Measurements from ENCODE around the gene DOP1B.

GRCh38 chr21:34583388-34583623 lies 31.6 kb downstream of the RCAN1 start:
- PRO-cap, result no peak
- RAMPAGE, long total RNA, 3 experiments, result no peak in any of the 3 experiments

GRCh38 chr21:34670737-34671531 lies 2.1 kb downstream of the CLIC6 start:
- PRO-cap, result no peak
- RAMPAGE, long total RNA, 3 experiments, result no peak in any of the 3 experiments

- PRO-cap, result no peak
- RAMPAGE, long total RNA, 3 experiments, result no peak in any of the 3 experiments
Observed at GRCh38 chr21:34697725-34698527, 29.1 kb downstream of the CLIC6 start.

DNA sequence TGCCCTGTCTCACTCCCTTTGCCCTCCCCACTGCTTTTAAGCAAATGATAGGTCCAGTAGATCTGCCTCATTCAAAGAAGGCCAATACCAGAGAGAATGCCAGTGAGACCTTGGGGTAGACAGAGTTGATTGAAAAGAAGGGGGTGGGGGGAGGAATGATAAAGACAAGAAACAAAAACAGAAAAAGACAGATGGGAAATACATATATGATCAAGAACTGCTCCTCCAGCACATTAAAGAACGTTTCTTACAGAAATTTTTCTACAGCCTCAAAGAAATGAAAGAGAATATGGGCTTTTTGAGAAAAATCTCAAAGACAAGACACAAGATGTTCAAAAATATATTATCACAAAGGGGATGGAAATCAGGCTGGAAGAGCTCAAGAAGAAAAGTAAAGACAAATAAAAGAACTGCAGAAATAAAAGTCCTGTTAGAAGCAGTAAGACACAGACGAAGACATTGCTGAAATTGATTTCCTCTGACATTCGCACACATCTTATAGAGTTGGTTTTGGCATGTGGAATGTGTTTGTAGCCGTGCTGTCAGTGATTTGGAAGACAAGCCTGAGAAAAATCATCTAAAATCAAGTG lies 44.3 kb downstream of the CLIC6 start:
- PRO-cap, result no peak
- RAMPAGE, long total RNA, 3 experiments, result no peak in any of the 3 experiments

DNA sequence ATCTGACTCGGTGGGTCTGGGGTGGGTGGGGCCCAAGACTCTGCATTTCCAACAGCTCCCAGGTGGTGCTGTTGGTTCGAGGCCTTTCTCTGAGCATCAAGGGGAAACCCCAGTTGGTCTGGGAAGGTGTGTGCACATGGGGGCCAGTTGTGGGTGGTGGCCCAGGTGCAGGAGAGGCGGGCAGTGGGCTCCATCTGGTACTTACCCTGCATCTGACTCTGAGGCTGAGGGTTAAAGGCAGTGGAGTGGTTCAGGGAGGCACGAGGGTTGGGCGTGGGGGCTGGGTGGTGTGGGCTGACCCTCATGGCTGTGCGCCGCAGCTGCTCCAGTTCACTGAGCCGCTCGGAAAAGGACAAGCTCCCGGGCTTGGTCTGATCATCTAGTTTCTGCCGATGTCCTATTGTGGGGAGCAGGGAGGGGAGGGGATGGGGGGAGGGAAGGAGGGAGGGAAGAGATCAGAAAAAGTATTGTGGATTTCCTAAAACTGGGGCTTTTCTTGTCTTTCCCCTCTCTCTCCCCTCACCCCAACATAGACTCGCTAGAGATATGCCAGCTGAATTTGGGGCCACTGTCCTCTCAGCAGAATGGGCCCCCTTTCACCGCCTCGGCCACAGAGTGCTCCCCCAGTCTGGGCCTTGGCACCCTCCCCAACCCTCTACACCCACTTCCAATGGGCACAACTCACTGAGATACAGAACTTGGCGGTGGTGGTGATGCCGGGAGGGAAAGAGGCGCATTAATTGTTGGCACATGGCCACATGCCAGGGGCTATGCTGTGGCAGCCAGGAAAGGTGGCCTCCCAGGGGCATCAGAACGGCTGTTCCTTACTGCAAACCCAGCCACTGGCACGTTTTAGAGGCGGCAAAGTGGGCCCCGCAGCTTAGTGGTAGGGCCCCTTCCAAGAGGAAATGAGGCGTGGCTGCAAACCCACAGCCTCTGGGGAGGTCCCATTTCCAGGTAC lies 165.7 kb downstream of the CLIC6 start:
- PRO-cap, result no peak
- RAMPAGE, long total RNA, 3 experiments, result no peak in any of the 3 experiments

- PRO-cap, result no peak
- RAMPAGE, long total RNA, 3 experiments, result no peak in any of the 3 experiments
Observed at GRCh38 chr21:34890554-34891665, 158.2 kb downstream of the RUNX1 start.

DNA sequence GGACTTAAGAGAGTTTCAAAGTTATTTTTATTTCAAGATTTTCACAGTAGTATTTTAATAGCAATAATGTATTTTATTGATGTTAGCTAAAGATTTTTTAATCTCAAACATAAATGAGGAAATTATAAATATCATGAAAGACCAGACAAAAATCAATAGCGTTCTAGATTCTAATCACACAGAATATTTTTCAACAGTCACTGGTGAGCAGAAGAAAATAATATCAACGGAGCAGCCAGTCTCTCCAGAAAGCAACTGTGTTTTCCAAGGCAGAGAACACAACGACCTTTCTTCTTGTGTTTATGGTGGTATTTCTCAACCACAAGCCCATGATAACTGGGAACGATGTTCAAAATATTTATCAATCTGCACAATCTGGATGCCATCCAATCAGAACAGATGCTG lies 162.5 kb upstream of the RUNX1 start:
- PRO-cap, result no peak
- RAMPAGE, long total RNA, 3 experiments, result no peak in any of the 3 experiments

DNA sequence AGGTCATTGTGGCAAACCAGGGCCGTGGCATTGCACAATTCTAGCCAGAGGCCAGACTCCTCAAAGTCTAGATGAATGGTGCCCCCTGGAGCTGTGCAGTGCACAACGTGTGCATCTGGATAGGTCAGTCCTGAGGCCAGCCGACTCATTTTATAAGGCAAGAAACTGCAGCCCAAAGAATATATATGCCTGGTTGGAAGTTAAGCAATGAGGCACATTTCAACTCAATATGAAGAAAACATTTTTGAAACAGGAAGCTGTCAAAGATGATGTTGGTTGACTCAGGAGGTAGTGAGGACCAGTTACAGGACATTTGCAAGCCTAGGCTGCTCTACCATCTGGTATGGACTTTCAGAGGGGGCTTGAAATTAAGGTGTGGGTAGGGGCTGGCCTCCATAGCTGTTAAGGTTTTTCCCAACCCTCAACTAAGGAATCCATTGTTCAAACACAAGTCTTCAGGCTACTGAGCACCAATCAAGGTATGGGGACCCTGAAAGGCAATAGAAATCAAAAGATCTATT lies 459.5 kb upstream of the RUNX1 start:
- PRO-cap, result no peak
- RAMPAGE, long total RNA, 3 experiments, result no peak in any of the 3 experiments

- PRO-cap, result no peak
- RAMPAGE, long total RNA, 3 experiments, result no peak in any of the 3 experiments
Observed at GRCh38 chr21:35528471-35529180, 479.5 kb upstream of the RUNX1 start.

DNA sequence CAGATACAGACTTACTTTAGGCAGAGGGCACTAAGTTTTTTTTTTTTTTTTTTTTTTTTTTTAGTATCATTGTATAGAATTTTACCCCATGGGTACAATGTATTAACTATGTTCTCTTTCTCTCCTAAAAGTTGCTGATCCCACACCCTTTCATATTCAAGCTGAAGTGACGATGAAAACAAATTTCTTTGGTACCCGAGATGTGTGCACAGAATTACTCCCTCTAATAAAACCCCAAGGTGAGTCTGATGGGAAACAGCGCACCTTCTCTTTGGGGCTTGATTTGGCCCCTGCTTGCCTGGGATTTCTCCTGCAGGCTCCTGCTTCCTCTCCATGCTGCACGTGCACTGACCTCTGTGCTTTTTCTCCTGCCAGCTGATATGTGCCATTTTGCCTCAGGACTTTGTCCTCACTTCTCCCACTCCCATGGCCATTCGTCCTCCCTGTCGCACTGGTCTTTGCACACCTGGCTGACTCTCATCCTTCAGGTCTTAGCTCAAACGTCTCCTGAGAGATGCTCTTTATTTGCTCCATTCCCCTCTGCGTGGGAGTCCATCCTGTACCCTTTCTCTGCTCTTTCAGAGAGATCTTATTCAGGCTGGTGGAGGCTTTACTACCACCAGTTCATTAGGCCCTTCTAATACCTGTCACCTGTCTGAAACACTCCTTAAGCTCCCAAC lies 1.1 kb downstream of the CBR1 start:
- PRO-cap, result no peak
- RAMPAGE, long total RNA, 3 experiments, result no peak in any of the 3 experiments

DNA sequence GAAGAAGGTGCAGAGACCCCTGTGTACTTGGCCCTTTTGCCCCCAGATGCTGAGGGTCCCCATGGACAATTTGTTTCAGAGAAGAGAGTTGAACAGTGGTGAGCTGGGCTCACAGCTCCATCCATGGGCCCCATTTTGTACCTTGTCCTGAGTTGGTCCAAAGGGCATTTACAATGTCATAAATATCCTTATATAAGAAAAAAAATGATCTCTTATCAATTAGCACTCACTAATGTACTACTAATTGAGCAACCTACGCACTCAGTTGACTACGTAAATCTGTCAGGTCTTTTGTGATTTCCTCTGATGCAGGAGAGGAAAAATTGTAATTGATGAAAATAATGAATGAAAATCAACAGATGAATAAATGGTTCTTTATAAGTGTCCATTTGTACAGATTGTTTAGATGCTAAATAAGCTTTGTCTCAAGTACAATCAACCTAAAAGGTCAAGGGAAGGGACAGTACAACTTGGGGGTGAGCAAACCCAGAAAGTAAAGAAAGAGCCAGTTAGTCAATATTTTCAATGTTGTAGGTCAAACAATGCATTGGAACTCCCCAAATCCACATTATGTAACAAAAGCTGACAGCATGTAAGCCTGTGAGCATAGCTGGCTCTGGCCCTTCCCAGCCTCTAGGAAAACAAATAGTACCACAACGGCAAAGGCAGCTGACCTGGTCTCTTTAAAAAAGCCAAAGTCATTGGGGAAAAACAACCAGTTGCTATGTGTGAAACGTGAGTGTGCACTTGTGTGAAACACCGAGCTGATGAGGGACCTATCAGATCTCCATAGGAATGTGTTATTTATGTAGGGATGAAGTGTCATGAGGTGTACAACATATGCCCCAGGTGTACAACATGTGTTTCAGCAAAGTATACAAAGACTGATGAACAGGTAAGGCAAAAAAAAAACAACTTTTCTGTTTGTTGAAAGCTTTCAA lies 3.2 kb downstream of the CBR1 start:
- PRO-cap, result no peak
- RAMPAGE, long total RNA, 3 experiments, result no peak in any of the 3 experiments

DNA sequence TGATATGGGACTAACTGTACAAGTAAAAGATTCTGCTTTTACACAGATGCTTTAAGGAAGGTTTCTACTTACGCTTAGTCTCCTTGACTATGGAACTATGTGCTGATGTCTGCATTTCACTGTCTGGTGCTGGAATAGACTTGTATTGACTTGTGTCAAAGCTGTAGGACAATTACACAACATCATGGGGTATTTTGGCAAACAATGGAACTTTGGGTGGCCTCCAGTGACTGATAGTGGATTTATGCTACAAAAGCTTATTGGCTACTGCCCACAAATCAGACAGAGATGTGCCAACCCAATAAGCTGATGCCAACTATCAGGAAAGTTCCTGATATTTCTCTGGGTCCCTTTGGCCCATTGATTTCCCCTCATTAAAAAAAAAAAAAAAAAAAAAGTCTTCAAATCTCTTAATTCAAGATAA lies 10.6 kb downstream of the CBR1 start:
- PRO-cap, result no peak
- RAMPAGE, long total RNA, 3 experiments, result no peak in any of the 3 experiments

- PRO-cap, result no peak
- RAMPAGE, long total RNA, 3 experiments, result no peak in any of the 3 experiments
Observed at GRCh38 chr21:36132529-36133295, 2.2 kb upstream of the CBR3 start.

DNA sequence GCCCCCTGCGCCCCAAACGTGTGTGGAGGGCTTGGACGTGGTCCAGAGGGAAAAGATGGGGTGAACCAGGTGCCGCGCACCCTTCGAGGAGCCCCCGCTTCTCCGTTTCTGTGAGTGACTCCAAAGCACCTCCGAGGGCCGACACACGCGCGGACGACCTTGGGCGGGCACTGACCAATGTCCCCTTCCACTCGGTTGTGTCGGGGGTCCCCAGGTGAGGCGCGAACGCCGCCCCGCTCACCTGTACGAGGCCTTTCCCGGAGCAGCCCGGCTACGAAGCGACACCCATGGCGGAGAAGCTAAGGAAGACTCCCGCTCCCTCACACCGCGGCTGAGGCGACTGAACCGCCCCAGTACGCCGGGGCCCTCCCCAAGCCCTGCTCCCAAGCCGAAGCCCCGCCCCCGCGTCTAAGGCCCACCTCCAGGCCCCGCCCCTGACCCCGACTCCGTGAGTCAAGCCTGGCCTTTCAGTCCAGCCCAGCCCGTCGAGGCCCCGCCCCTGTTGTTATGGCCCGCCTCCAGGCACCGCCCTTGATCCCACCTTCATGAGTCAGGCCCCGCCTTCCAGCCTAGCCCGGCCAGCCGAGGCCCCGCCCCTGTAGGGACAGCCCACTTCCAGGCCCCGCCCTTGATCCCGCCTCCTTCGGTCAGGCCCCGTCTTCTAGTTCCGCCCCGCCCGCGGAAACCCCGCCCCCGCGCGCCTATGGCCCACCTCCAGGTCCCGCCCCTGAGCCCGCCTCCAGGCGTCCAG lies 473 bp upstream of the DOP1B start:
- PRO-cap, result unidirectional peak, minus-strand start at position 333 of the sequence; unidirectional peak, minus-strand start at position 410 of the sequence
- RAMPAGE, long total RNA, 3 experiments, result no peak in any of the 3 experiments

- PRO-cap, result unidirectional peak, plus-strand start at chr21:36156782
- RAMPAGE, long total RNA, 3 experiments, result start-site peak on the plus strand in 3 of 3 experiments, at chr21:36156753-36156871 at its widest, 22 to 41 reads per replicate
Observed at GRCh38 chr21:36156727-36157859, at the start of gene DOP1B. Gene DOP1B (plus strand): TSS chr21:36156824.

DNA sequence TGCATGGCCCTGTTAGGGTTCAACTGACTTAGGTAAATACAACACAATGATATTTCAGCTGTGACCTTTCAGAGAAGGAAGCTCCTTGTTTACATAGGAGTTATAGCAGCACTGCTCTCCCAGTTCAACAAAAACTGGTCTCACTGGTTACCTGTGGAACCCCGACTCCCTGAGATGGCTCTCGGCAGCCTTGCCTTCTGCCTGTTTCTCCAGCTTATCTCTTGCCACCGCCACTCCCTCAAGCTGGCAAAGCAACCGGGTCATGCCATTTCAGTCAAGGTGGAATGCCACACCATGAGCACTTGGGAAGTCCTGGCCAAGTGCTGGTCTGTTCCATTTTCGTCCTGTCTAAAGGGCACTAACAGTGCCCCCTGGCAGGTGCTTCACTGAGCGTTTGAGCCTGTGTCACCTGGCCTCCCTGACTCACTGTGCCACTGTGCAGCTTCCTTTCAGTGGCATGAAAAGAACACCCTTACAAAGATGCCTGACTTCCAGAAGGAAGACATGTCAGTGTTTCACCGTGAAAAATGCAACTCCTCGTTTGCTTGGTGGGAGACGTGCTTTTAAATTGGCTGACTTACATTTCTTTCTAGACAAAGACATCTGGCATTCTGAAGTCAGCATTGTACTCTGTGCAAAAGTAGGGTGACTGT lies 31.7 kb downstream of the DOP1B start:
- PRO-cap, result no peak
- RAMPAGE, long total RNA, 3 experiments, result no peak in any of the 3 experiments

GRCh38 chr21:36277814-36278484 lies 42.0 kb upstream of the MORC3 start:
- PRO-cap, result no peak
- RAMPAGE, long total RNA, 3 experiments, result no peak in any of the 3 experiments

DNA sequence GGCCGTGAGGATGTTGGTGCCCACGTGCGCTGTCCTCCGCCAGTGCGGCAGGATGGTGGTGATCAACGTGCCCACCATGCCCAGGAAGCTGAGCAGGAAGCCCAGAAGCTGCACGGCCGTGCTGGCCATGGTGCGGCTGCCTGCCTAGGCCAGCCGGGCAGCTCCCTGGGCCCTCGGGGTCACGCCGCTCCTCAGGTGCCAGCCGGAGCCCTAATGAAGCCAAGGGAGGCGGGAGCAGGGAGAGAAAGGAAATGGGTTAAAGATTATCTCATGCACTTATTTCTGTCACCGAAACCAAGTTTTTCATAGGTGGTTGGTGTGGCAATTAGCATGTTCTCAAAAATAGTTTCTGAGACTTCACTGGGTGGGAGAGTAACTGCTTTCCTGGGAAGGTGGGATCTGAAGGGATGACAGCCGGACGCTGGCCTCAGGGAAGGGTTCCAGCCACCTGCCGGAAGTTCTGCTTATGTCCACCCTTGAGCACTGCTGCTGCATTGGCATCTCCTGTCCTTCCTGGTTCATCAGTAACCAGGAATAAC lies 18.3 kb downstream of the CLDN14 start:
- PRO-cap, result no peak
- RAMPAGE, long total RNA, 3 experiments, result no peak in any of the 3 experiments

DNA sequence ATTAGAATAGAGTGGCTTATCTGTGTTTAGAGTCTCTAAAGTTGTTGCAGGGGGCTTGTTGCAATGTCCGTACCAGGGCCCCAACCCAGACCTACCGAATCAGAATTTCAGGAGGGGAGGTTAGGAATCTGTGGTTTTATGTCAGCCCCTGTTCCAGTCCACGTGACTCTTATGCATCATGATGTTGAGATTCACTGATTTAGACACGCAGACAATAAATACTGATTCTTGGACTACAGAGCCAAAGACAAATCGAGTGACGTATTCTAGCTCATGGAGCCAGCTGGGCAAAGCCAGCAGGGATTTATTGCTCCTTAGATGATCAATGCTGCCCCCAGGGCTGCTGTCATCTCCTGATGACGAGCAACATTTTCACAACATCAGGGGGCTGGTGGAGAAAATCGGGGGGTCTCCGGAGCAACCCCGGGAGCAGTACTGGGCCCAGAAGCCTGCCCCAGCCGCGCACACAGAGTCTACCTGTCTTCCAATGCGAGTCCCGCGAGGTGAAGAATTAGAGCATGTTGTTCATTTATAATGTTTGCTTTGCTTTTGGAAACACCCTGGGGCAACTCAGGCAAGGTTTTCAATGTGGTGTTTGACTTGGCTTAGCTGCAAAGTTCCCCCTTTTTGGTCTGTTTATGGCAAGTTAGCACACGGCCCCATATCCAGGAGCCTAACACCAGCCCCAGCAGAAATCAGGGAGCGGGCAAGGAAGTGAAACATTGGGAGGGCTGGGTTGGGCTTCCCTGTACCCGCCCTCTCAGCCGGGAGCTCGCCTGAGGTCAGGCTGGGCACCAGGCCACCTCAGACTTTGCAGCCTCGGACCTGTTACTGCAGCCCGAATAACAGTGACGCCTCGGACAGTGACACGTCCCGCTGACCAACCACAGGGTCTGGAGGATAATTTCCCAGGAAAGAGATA lies 19.8 kb upstream of the CLDN14 start:
- PRO-cap, result no peak
- RAMPAGE, long total RNA, 3 experiments, result no peak in any of the 3 experiments

DNA sequence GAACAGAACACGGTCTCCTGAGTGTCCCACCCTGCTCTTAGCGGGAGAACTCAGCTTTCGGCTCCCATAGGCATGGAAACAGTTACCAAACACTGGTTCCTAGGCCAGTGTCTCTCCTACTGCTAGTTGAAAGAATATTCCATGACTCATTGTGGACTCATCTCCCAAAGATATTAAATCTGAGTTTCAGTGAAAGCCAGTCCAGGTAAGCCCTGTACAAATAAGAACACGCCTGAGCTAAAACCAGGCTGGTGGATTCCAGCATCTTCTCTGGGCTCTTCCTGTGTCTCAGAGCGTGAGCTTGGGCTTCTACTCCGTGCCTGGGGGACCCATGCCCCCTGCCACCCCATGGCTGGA lies 107.5 kb upstream of the CLDN14 start:
- PRO-cap, result no peak
- RAMPAGE, long total RNA, 3 experiments, result no peak in any of the 3 experiments

Measured in tibial nerve (tissue), 3 donors.